ENCODE results near the genes RTN4IP1 and SOBP.

DNA sequence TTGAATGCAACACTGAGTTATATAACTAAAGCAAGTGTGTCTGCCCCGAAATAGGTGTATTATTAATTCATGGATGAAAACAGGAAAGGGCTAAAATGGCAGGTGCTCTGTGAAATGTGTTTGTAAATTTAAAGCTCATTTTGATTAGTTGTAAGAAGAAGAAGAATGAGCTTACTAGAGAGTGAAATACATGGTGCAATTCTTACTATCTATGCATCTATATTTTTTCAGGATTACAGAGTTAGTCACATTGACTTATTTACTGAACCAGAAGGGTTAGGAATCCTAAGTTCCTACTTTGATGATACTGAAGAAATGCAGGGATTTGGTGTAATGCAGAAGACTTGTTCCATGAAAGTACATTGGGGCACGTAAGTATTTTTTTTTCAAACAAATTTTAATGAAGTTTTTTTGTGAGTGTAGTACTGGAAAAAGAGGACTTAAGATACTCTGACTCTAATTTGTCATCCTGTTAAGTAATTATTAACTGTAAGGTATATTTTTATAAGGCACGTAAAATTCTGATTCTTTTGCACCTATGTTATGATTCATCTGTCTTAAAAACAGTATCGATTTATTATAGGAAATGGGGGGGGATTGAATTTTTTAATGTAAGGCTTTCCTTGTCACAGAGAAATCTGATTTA is 99.2 kb downstream of the RTN4IP1 start:
- RRBS: no CpG with 5 or more reads among the region's 4 CpGs

GRCh38 chr6:106571745-106572393 is 57.4 kb downstream of the RTN4IP1 start:
- RRBS: no CpG with 5 or more reads among the region's 9 CpGs

DNA sequence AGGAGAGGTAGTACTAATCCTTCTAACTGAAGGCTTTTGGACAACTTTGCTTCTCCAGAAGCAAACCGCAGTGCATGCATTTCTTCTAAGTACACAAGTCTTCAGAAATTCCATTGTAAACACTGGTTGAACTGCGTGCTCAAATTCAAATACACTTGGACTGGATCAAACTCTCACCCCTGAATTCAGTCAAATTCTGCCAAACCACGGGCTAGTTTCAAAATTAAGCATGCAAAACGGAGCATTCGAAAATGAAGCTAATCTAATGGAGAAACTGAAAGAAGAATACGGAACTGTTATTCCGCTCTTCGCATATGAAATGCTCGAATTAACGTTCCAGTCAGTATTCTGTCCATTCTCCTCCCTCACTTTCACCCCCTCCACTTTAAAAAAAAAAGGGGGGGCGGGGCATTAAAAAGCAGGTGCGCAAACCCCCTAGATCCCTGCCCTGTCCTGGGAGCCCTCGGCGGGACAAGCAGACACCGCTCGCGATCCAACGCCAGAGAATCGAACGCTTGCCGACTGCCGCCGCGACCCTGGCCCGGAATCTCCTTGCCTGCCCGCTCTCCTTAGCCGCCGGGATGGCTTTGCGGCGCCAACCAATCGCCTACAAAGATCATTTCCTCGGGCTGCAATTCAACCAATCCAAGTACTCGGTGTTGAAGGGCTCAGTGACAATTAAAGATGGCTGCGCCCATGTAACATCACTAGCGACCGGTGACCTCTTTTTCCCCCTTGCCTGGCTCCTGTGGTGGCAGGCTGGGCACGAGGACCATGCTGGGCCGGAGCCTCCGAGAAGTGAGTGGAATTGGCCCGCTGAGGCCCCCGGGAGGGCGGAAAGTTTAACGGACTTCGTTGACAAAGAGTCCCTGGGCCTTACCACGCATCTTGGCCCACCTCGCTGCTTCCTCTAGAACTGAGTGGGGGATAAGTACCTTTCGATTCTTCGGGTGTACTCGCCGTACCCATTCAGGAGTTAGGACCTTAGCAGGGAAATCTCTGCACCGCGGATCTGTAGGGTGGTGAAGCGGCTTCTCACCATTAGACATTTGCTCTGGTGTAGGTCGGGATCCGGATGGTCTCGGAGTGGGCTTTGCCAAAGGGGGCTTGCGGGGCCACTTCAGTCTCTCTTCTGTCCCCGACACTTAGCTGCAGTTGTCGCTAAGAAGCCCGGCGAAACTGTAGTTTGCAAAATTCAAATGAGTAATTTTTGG is at the start of gene RTN4IP1:
Gene RTN4IP1, minus strand, starts transcription at position 591 of the 1,214 bp plus-strand sequence.
- RRBS: 2% methylated on average over 7 of the region's 61 CpGs

GRCh38 chr6:106637662-106638414 is 8.5 kb downstream of the QRSL1 start:
- RRBS: no CpG with 5 or more reads among the region's 11 CpGs

GRCh38 chr6:106773197-106774027 is 144.0 kb downstream of the QRSL1 start:
- RRBS: no CpG with 5 or more reads among the region's 9 CpGs

- RRBS: no CpG with 5 or more reads among the region's 1 CpG
Observed at GRCh38 chr6:106871102-106871398, 103.5 kb downstream of the CD24 start.

DNA sequence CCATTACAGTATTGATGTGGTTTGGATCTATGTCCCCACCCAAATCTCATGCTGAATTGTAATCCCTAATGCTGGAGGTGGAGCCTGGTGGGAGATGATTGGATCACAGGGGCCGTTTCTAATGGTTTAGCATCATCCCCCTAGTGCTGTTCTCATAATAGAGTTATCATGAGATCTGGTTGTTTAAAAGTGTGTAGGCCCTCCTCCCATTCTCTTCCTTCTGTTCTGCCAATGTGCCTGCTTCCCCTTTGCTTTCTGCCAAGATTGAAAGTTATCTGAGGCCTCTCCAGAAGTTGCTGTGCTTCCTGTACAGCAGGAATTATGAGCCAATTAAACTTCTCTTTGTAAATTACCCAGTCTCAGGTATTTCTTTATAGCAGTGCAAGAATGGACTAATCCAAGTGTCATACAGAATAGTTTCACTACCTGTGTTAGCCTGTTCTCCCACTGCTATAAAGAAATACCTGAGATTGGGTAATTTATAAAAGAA is 100.1 kb downstream of the CD24 start:
- RRBS: no CpG with 5 or more reads among the region's 1 CpG

DNA sequence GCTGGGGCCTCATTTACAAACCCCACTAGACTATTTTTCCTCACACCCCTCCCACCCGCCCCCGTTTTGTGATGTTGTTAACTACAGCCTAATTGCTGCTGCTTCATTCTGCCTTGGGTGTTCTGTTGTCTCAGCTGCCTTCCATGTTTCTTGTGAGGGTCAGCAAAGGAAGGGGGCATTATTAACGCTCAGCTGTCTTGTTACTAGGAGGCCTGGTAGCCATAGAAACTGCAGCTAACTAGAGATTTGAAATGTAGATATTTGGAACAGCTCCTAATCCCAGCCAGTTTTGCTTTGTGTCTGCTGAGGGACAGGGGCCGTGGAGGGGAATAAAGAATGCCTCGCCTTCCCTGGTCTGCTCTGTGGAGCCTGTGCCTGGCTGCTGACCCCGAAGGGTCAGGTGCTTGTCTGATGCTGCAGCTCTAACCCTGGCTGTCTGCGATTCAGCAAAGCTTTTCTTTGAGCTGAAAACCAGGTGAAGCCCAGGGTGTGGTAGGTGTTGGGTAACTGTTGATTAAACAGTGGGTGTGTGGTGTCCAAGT is 18.4 kb downstream of the MTRES1 start:
- RRBS: no CpG with 5 or more reads among the region's 7 CpGs

- RRBS: no CpG with 5 or more reads among the region's 5 CpGs
Observed at GRCh38 chr6:107328994-107329580, 130.3 kb downstream of the PDSS2 start.

- RRBS: no CpG with 5 or more reads among the region's 3 CpGs
Observed at GRCh38 chr6:107329964-107330490, 129.3 kb downstream of the PDSS2 start.

GRCh38 chr6:107490029-107490850 is at the start of gene SOBP:
Gene SOBP (plus strand): TSS chr6:107490117.
- RRBS: 2% methylated on average over 20 of the region's 102 CpGs

DNA sequence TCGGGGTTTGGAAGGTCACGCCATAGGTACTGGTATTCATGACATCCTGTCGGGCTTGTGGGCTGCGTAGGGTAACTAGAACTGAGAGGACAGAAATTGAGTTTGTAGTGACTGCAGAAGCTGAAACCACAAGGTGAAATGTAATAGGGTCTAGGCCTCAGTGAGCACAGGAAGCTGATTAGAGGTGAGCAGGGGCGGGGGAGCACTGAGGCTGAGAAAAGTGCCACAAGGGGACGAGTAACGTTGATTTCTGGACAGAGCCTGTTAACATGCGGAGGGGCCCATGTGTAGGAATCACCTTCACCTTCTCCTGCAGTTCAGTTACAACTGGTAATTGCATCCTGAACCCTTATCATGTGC is 128.9 kb downstream of the SOBP start:
- RRBS: no CpG with 5 or more reads among the region's 8 CpGs

DNA sequence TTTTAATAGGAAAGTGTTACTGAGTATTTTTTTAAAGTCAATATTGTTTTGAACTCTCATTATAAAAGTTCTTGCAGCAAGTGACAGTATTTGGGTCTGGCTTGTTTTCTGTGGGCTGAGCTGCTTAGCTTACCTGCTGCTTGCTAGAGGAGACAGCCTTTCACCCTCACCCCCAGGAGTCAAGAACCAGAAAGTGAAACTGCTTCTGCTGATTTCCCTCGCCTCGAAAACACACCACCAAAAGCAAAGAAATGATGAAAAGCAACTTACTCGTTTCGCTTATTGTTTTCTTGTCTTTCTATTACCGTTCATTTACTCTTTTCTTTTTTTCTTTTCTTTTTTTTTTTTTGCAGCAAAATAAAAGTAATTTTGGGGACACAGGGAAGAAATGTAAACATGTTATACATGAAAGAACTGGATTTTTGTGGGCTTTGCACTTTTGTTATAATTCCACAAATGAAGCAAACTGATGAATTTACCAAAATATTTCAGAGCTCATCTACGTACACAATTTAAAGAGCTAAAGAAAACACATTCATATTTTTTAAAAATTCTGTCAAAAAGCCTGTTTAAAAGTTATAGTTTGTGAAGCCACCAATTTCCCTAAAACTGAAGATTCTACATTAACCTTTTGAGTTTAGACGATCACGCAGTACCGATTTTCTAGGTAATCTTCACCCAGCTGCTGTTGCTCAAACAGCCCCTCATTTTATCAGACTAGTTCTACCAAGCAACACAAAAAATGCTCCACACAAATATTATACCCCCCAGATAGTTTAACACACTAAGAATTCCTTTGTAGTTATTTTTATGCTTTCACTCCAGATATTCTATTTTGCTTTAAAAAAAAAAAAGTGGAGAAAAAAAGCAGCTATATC is 1.7 kb downstream of the SCML4 start:
- RRBS: no CpG with 5 or more reads among the region's 9 CpGs

DNA sequence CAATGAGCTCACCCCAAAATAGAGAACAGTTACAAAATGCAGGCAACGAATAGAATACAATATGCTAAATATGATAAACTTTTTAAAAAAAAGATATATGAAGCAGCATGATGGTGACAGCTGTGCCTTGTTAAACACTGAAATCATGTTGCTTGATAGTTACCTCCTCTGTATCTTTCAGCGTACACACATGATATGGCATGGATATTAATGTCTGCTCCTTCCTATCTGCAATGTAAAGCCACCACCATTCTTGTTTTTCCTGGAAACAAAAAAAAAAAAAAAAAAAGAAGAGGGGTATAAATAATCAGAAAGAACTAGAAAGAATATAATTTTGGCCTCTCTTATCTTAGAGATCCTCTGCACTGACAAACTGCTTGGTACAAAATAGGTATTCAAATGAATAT is 52.3 kb upstream of the SCML4 start:
- RRBS: no CpG with 5 or more reads among the region's 2 CpGs

DNA sequence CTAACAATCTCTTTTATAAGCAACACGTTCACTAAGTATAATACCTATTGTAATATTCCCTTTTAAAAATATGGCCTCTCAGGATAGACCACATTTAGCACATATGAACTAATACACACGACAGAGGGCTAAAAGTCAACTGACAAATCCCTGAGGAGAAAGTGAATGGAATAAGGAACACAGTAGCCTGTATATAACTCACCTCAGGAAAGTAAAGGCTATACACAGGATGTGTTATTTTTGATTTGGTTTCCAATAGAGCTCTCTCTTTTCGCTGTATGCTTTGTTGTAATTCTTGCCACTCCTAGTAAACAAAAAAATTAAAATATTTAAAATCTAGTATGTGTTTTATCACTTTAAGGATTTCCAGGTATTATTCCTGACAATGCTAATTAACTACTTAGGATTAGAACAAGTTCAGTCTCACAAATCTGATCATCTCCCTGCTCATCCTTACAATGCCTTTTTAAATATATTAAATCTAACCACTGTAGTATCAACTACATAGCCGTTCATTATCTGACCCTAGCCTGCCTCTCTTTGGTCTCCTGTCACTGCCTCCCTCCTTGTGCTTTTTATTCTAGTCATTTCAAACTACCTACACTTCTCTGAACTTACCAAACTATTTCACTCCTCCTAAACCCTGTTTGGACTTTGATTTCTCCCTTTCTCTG is 57.0 kb upstream of the SCML4 start:
- RRBS: no CpG with 5 or more reads among the region's 4 CpGs

GRCh38 chr6:108134697-108135037 is 31.2 kb upstream of the NR2E1 start:
- RRBS: no CpG with 5 or more reads among the region's 6 CpGs

- RRBS: no CpG with 5 or more reads among the region's 5 CpGs
Observed at GRCh38 chr6:108211511-108212229, 45.8 kb downstream of the NR2E1 start.

DNA sequence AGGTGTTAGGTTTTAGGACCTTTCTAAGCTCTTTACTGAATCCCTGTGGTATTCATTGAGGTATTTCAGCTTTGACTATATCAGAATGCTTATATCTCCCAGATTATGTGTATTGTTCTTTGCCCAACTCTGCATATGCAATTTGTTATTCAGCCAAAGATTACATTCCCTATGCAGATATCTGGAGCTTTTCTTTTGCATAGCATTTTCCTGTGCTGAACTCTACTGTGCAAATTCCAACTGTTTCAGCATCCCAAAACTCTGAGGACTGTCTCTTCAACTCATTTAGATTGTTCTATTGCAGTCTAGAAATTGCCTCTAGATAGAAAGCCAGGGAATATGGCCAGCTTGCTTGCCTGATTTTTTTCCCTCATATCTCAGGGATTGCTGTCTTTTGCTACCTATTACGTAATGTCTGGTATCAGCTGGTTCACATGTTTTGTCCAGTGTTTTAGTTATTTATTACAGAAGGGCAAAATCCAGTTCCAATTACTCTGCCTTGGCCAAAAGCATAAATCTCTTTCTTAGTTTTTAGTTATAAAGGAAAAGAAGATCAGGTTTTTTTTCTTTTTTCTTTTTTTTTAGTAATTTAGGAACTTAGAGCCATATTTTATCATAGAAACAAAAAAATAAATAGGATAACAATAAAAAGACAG is 113.5 kb downstream of the AFG1L start:
- RRBS: no CpG with 5 or more reads among the region's 1 CpG

GRCh38 chr6:108546343-108546748 is 14.4 kb upstream of the FOXO3 start:
- RRBS: no CpG with 5 or more reads among the region's 1 CpG

GRCh38 chr6:108565863-108566531 is 5.3 kb downstream of the FOXO3 start:
- RRBS: no CpG with 5 or more reads among the region's 4 CpGs